GM23338 (cell line): ENCODE results near the genes ATOX1, FAM114A2, GALNT10 and MRPL22.

- PRO-cap = no peak
- RAMPAGE, long total RNA = no peak
Measured at GRCh38 chr5:151682852-151683394, 3.8 kb downstream of the SPARC start.

DNA sequence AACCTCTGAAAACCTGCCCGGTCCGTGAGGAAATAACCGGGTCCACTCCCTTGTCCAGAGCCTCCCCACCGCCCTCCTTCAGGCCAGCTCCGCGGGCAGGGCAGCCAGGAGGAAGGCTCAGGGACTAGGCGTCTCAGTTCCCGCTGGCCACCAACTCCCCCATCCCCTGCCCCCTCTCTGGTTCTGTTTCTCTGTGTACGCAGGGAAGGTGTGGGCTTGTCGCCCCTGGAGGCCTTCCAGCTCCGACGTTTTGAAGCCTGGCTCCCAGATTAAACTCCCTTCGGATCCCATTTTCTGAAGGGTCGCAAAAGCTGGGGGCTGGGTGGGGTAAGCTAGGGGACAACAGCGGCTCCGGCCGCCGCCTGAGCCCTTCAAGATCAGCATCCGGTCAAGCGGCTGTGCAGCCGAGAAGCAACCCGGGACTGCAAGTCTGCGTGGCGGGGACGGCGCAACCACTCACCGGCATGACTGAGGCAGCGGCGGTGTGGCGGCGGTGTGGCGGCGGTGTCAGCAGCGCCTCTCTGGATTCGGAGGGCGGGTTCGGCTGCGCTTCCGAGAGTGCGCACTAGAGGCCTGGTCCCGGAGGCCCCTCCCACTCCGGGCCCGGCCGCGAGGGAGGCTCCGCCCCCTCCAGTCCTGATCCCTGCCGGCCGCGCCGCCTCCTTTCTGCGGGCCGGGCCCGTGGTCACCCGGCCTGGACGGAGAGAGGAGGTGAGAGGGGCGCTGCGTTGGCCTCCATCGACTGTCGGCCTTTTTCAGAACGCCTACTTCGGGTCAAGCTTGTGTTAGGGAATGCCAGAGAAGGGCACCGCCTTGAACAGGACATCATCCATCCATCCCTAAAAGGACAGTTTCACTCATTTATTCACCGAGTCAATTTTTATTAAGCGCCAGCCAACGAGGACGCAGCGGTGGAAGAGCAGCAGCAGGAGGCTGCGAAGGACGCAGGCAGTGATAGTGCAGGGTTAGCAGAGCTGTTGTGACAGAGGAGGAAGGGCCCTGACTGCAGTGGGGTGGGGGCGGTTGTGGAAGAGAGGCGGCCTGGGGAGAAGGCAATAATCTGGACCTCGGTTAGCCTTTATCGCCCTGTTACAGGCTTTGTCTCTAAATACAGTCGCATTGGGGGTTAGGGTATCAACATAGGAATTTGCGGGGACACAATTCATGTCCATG lies at the start of gene ATOX1:
TSS of gene ATOX1 (minus strand) at position 546 of the 1,173 bp plus-strand sequence.
- PRO-cap = bidirectional peak, plus-strand start at position 688 of the sequence, minus-strand start at position 497 of the sequence; bidirectional peak, plus-strand start at position 1,008 of the sequence, minus-strand start at position 953 of the sequence
- RAMPAGE, long total RNA = start-site peak on the minus strand centred at position 516 of the sequence, 42 bp wide, 516 and 93 reads in 2 replicates

- PRO-cap = no peak
- RAMPAGE, long total RNA = no peak
Measured at GRCh38 chr5:152260973-152261203, 144.2 kb downstream of the NMUR2 start.

GRCh38 chr5:152861332-152861734 lies 456.3 kb upstream of the NMUR2 start:
- PRO-cap = no peak
- RAMPAGE, long total RNA = no peak

- PRO-cap = no peak
- RAMPAGE, long total RNA = no peak
Measured at GRCh38 chr5:153495377-153495719, 4.9 kb downstream of the GRIA1 start.

- PRO-cap = bidirectional peak, plus-strand start at chr5:154038999, minus-strand start at chr5:154038910
- RAMPAGE, long total RNA = start-site peak on the minus strand at chr5:154038873-154038915, 71 and 16 reads in 2 replicates
Measured at GRCh38 chr5:154038172-154039479, at the start of gene FAM114A2. Gene FAM114A2 (minus strand): TSS chr5:154038910.

DNA sequence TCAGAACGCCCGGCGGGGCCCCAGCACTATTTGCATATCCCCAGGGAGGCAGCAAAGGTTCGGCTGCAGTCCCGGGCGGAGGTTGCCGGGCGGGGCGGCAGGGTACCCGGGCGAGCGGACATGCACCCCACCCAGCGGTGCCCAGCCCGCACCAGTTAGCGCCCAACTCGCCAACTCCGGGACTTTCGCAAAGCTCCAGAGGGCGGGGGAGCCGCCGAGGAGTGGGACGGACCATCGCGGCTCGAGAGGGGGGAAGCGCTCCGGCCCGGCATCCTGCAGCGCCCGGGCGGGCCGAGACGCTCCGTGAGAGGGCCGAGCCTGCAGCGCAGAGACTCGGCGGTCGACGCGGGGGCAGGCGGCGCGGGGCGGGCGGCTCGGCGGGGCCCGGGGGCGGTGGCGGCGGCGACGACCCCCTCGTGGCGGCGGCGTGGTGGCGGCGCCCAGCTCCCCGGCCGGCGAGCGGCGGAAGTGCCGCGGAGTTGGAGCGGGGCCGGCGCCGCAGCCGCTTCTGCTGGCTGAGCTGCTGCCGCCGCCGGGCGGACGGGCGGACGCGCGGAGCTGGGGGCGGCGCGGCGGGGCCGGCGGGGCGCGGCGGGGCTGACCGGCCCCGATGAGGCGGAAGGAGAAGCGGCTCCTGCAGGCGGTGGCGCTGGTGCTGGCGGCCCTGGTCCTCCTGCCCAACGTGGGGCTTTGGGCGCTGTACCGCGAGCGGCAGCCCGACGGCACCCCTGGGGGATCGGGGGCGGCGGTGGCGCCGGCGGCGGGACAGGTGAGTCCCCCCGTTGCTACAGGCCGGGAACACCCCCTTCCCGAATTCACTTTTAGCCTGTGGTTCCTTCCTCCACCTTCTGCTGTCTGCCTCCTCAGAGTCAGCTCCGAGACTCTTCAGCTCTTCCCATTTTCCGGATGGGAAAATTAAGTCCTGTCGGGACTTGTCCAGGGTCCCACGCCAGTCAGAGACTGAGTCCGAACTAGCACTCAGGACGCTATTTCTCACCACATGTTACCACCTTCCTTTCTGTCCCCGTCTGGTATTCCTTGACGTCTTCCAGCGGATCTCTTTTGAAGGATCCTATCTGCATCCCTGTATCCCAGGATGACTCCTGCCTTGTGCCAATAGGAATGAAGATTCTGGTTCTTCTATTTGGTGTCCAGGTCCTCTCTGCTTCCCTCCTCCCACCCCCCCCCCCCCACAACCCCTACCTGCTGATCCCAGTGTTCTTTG lies at the start of gene GALNT10:
TSS of gene GALNT10 (plus strand) at position 477 of the 1,225 bp plus-strand sequence.
- PRO-cap = bidirectional peak, plus-strand start at position 198 of the sequence, minus-strand start at position 157 of the sequence; bidirectional peak, plus-strand start at position 477 of the sequence, minus-strand start at position 510 of the sequence
- RAMPAGE, long total RNA = no peak

- PRO-cap = no peak
- RAMPAGE, long total RNA = no peak
Measured at GRCh38 chr5:154450827-154451287, 5.1 kb downstream of the SAP30L start.

DNA sequence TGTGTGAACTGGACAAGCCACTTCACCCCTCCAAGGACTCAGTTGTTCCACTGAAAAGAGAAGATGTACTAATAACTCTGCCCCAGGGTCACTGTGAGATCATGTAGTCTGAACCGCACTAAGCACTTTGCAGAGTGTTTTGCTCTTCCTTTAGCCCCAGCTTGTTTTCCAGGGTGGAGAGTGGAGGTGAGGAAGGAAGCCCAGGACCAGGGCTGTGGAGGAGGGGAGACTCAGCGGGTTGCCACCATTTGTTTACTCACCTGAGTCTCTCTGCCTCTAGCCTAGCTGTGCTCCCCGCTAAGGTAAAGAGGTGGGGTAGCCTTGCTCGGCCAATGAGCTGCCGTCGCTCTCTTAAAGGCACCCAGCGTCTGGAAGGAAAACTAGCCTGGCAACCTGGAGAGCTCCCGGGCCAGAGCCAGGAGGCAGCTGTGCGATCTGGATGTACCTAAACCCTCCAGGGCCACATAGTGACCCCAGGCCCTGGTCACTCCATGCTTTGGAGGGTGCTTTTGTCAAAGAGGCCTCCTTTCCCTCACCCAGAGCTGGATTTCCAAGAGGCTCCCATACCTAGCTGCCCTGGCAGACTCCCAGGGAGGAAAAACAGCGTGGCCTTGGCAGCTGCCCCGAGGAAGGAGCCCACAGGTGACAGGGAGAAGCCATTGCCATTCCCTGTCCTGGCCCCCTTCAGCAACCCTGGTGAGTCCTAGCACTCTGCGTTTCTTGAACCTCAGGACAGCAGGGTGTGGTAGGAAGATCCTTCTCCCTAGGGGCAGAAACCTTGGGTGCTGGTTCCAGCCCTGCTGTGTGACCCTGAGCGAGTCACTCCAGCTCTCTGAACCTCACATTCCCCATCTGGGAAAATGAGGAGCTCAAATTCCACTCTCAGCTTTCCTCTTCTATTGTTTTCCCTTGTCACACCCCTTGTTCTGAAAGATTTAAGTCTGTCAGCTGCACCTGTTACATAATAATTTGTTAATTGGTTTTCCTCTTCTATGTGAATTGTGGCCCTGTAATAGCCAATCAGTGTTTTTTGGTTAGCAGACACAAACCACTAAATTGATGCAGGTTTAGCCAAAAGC lies 42.4 kb upstream of the LARP1 start:
- PRO-cap = bidirectional peak, plus-strand start at position 412 of the sequence, minus-strand start at position 272 of the sequence
- RAMPAGE, long total RNA = no peak

DNA sequence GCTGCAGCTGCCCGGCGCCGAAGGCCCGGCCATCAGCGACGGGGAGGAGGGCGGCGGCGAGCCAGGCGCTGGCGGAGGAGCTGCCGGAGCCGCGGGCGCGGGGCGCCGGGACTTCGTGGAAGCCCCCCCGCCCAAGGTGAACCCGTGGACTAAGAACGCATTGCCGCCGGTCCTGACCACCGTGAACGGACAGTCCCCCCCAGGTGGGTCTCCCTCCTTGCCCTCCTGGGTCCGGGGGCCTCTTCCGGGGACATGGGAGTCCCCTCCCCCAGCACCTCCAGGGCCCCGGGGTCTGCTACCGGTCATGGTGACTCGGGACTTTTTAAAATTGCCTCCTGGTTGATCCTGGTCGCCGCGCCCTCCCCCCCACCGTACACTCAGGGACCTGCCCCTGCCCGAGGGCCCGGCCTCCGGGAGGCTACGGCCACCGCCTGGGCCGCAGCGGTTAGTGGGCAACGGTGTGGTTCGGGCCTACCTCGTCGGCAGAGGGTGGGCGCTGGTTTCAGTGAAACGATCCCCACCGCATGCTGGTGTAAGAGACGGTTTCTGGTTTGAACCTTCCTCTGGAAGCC lies 900 bp downstream of the LARP1 start:
- PRO-cap = no peak
- RAMPAGE, long total RNA = no peak

DNA sequence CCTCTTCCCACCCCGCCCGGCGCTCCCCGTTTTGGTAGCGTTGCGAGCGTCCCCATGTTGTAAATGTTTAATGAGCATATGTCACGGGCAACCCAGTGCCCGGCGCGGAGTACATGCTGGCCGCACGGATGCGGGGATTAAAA lies 1.3 kb downstream of the LARP1 start:
- PRO-cap = no peak
- RAMPAGE, long total RNA = no peak

GRCh38 chr5:154758867-154759840 lies 4.0 kb downstream of the LARP1 start:
- PRO-cap = bidirectional peak, plus-strand start at chr5:154759255, minus-strand start at chr5:154759159
- RAMPAGE, long total RNA = no peak

GRCh38 chr5:154810952-154811935 lies 39.2 kb downstream of the FAXDC2 start:
- PRO-cap = no peak
- RAMPAGE, long total RNA = no peak

- PRO-cap = no peak
- RAMPAGE, long total RNA = no peak
Measured at GRCh38 chr5:154813996-154815196, 36.0 kb downstream of the FAXDC2 start.

- PRO-cap = no peak
- RAMPAGE, long total RNA = no peak
Measured at GRCh38 chr5:154818272-154819478, 31.7 kb downstream of the FAXDC2 start.

- PRO-cap = bidirectional peak, plus-strand start at chr5:154941166, minus-strand start at chr5:154941009; bidirectional peak, plus-strand start at chr5:154941319, minus-strand start at chr5:154941359
- RAMPAGE, long total RNA = start-site peak on the plus strand at chr5:154941091-154941103, 447 and 62 reads in 2 replicates
Measured at GRCh38 chr5:154940812-154941446, at the start of gene MRPL22. Gene MRPL22 (plus strand): TSS chr5:154941073.

DNA sequence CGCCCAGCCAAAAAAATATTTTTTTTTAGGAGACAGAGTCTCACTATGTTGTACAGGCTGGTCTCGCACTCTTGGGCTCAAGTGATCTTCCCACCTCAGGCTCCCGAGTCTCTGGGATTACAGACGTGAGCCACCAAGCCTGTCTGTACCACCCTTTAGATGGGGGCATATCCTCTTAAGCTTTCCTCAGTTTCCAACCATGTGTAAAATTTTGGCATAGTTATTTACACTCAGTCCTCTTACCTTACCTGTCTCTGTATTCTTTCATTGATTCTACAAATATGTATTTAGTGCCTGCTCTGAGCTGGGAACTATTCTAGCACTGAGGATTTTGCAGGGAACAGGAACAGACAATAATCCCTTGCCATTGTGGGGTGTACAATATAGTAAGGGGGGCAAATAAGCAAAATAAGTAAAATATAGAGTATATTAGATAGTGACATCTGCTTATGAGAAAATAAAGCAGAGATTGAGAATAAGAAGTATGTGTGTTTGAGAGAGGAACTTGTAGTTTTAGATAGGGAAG lies 3.4 kb downstream of the MRPL22 start:
- PRO-cap = no peak
- RAMPAGE, long total RNA = no peak

GRCh38 chr5:155222572-155223024 lies 209.0 kb downstream of the KIF4B start:
- PRO-cap = no peak
- RAMPAGE, long total RNA = no peak

- PRO-cap = no peak
- RAMPAGE, long total RNA = no peak
Measured at GRCh38 chr5:155729072-155729436, 597.9 kb upstream of the SGCD start.

DNA sequence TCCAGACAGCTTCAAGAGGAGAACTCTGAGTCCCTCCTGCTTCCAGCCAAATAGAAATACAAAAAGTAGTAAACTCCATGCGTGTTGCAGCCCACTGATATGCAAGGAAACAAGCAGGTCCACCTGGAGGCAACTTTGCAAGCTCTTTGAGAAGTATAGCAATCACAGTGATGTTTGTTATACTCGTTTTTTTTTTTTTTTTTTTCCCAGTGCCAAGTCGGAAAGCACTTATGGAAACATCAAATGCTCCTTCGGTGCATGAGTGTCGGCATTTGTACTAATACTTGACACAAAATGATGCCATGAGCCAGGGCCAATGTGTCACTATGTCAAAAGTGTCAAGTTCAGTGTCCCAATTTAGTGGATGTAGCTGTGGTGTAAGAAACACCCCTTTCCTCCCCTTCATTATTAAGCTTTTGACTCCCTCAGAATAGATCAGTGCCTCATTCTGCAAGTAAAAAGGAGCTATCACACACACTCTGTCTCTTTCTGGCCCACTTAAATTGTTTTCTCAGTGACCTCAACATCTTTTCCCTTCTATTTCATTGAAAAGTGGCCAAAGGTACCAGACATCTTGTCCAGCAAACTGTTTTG lies 594.0 kb upstream of the SGCD start:
- PRO-cap = no peak
- RAMPAGE, long total RNA = no peak